Ureter (tissue), 1 donor: ENCODE results near the gene SGF29.

DNA sequence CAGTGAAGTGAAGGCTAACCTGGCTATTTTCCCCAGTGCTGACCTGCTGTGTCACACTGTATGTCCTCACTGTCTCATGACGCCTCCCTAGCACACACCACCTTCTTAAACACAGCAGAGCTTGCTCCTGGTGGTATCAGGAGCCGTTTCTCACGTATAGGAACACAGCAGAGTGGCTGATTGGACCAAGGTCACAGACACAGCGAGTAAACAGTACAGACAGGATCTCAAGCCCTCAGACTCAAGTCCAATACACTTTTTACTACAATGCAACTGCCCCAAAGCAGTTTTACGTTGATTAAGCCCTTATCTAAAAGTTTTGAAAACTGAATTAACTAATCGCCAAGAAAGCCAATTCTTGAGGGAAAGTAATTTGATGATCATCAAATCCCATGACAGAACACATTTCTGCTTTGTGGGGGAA lies 15.3 kb downstream of the ARHGAP17 start:
- PRO-cap, result no peak

DNA sequence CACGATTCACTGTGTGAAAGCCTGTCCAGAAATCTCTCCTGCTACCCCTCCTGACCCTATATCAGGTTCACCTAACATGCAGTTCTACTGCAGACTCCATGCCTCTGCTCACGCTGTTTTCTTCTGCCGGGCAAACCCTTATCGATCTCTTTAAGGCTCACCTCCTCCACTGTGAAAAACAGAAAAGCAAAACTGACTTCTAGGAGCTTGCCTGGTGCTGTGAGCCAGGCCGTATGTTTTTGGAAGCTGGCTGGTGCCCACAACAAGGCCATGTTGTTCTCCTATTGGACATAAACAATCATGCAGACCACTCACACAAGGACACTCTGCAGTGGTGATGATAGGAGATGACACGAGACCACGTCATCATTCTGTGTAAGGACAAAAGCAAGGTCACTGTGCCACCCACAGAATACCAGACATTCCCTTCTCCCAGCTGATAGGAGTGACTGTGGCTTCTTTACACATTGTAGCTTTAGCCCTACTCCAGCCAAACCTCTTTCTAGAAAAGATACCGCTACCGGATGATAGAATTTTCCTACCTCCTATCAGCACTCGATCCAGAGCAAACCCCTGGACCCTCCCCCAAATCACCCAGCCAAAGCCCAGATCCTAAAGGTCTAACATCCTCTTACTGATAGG lies 47.7 kb upstream of the LCMT1 start:
- PRO-cap, result no peak

GRCh38 chr16:25177797-25177987 lies 39.1 kb upstream of the AQP8 start:
- PRO-cap, result no peak

DNA sequence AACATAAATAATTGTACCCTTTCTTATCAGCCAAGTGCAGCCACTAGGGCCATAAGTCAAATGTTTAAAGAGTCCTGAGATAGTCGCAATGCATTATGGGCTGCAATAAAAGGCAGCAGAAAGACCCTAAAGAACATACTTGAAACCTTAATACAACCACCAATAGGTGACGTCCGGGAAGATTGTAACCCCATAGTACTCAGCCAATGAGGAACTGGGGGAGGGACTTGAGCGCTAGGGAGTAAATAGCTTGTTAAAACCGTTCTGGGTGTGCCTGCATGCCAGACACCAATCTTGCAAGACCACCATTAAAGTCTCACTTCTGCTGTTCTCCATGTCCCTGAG lies 40.6 kb downstream of the C16orf82 start:
- PRO-cap, result no peak

- PRO-cap, result no peak
Observed at GRCh38 chr16:27213943-27215326, 11.1 kb downstream of the KDM8 start.

- PRO-cap, result no peak
Observed at GRCh38 chr16:27216918-27217796, 13.8 kb downstream of the KDM8 start.

DNA sequence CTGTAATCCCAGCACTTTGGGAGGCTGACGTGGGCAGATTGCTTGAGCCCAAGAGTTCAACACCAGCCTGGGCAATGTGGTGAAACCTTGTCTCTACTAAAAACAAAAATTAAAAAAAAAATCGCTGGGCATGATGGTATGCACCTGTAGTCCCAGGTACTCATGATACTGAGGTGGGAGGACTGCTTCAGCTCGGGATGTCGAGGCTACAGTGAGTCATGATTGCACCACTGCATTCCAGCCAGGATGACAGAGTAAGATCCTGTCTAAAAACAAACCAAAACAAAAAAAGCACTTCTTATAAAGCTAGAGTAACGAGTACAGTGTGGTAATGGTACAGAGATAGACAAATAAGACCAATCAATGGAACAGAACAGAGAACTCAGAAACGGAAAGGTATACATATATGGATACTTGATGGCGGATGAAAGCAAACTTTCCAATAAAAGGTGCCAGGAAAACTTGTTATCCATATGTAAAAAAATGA lies 4.4 kb downstream of the NSMCE1 start:
- PRO-cap, result no peak

DNA sequence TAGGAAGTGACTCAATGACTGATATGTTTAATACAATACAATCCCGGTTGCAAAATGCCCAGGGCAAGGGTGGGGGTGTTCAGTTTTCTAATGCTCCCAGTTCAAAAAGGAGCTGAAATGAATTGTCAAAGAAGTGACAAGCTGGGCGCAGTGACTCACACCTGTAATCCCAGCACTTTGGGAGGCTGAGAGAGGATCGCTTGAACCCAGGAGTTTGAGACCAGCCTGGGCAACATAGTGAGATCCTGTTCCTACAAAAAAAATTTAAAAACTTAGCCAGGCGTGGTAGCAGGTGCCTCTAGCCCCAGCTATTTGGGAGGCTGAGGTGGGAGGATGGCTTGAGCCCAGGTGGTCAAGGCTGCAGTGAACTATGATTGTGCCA lies 2.2 kb downstream of the IL4R start:
- PRO-cap, result no peak

DNA sequence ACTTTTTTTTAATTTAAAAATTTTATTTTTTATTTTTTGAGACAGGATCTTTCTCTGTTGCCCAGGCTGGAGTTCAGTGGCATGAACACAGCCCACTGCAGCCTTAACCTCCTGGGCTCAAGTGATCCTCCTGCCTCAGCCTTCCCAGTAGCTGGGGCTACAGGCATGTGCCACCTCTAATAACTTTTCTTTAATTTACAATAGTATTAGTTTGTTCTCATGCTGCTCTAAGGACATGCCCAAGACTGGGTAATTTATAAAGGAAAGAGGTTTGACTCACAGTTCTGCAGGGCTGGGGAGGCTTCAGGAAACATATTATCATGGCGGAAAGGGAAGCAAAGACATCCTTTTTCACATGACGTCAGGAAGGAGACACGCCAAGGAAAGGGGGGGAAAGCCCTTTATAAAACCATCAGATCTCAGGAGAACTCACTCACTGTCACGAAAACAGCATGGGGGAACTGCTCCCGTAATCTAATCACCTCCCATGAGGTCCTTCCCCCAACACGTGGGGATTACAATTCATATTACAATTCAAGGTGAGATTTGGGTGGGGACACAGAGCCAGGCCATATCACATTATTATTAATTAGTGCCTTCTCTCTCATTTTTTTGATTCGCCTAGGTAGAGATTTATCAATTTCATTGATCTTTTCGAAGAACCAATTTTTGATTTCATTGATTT lies 18.3 kb downstream of the IL4R start:
- PRO-cap, result no peak

DNA sequence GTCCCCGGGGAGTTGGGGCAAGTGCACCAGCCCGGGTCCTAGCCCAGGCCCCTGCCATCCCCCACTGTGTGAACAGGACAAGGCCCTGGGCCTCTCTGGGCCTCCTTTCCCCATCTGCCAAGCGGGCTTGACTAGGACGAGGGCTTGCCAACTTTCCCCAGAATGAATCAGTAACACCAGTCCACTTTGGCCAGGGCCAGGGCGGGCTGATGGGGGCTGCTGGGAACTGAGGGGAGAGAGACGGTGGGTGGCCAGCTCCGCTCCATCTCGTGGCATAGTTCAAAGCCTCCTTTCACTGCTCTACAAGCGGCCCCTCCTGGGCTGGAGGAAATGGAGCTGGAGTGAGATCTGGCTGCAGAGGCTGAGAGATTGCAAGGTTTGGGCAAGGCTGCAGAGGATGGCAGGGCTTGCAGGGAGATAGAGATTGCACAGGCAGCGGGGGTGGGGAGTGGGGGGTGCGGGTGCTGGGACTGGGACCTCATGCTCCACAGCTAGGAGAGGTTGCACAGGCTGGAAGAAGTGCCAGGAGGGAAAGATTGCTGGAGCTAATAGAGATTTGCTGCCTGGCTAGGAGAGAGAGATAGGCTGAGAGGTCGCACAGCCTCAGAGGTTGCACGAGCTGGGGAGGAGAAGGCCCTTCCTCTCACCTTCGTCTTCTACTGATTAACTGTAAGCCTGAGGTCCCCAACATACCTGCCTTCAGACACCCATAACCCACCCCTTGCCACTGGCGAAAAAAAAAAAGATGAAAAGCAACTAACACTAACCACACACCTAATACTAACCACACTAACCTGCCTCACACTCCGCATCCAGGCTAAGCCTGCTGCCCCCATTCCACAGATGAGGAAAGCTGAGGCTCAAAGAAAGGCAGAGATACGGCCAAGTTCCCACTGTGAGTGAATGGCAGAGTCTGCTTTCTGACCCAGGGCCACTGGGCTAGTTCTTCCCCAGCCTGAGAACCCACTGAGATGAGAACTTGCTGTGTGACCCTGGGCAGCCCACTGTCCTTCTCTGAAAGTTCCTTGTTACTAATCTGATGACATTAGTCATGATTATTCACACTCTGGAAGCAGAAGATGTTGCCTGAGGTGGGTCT lies 4.3 kb downstream of the IL21R start:
- PRO-cap, result no peak

DNA sequence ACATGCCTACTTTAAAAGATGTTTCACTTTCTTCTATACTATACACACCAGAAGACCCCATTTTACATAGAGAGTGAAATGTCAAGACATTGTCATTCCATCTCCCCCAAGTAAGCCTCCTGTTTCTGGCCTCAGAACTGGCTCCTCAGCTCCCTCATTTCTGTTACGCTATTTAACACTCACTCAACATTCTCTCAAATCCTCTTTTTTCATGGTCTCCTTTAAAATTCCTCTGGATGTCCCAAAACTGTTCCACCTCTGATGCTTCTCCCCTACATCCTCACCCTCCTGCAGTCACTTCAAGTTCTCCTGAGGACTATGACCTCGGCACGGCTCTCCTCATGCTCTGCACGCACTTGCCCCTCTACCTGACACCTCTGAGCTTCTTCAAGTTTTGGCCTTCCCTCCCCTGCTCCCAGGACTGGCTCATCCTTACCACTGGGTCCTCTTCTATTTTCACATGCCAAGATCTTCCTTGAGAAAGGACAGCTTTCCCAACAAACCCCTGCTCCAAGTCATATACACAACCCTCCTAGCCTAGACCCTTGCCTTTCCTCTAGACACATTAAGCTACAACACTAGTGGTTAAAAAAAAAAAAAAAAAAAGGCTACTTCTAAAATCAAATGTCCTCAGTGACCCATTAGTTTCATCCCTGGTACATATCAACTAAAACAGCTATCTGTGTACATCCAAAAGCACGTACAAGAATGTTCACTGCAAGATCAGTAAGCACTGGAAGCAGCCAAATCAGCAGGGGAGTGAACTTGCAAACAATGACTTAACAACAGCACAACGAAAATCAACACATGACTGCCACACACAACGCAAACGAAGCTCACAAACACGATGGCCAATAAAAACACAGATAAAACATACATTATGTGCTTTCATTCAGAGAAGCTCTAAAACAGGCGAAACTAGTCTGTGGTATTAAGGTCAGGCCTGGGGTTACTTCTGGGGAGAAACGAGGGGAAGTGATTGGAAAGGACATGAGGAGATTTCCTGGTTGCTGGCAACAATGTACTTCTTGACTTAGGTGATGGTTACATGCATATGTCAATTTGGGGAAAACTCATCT lies 60.8 kb downstream of the XPO6 start:
- PRO-cap, result no peak

DNA sequence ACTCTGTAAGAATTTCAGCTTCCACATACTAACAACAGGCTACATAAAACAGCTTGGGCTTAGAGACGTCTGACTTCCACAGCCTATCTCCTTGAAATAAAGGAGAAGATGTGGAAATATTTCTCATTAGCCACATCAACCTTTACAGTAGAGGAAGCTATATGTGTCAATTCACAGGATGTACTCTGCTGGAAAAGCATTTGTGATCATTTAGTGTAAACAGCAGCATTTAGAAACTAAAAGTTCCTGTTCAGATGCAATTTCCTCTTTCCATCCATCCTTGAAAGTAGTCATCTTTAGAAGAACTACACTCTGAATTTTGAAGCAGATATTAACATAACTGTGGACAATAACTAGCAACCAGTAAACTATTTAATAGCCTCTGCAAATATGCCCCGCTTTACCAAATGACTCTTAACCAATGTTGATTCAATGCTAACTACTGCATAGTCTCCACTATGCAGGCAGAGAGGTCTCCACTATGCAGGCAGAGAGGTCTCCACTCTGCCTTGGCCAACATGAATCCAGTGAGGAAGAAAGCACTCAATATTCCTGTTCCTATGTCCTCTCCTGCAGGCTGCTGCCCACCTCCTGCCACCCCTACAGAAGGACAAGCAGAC lies 46.1 kb downstream of the XPO6 start:
- PRO-cap, result no peak

- PRO-cap, result no peak
Observed at GRCh38 chr16:28172217-28172737, 39.5 kb downstream of the XPO6 start.

- PRO-cap, result no peak
Observed at GRCh38 chr16:28180660-28181327, 31.0 kb downstream of the XPO6 start.

DNA sequence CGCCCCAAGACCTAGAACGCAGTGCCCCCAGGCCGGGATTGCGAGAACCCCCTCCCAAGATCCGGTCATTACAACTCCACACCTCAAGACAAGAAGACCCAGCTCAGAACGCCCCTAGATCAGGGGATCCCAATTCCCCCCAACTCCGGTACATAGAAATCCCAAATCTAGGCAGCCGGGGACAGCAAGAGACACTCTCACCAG lies 497 bp downstream of the SBK1 start:
- PRO-cap, result no peak

DNA sequence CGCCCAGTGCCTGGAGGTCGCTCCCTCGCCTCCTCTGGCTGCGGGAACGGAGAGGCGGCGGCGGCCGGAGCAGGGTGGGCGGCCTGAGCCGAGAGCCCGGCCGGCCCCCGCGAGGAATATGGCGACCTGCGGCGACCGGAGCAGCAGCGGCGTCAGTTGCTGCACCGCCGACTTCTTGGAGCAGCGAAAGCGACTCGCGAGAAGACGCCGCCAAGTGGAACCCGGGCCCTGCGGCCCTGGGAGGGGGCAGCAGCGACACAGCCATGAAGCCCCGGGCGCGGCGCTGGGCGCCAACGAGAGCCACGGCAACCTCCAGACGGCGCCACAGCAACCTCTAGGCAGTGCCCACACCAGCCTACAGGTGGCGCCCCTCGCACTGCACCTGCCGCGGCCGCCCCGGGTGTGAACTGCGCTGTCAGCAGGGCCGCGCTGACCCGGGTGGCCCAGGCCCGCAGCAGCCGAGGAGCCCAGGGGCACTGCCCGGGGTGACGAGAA lies 1.3 kb upstream of the NPIPB6 start:
- PRO-cap, result no peak

GRCh38 chr16:28553473-28554651 lies at the start of gene SGF29:
TSS of gene SGF29 (plus strand) at chr16:28553920.
- PRO-cap, result bidirectional peak, plus-strand start at chr16:28553950, minus-strand start at chr16:28553825; bidirectional peak, plus-strand start at chr16:28554347, minus-strand start at chr16:28554190

DNA sequence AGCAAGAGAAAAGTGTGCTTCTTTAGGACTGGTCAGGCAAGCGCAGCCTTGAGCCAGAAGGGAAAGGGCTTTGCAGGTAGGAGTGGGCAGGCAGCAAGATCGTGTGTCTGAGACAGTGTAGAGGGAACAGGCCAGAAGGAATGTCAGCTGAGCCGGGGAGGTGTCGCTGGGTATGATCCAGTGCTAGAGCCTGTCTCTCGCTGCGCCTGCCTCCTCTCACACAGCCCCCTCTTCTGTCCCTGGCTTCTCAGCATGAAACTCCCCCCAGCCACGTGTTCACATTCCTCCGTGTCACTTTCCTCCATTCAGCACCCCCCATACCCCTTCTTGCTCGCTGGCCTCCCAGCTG lies 18.9 kb downstream of the SGF29 start:
- PRO-cap, result no peak

DNA sequence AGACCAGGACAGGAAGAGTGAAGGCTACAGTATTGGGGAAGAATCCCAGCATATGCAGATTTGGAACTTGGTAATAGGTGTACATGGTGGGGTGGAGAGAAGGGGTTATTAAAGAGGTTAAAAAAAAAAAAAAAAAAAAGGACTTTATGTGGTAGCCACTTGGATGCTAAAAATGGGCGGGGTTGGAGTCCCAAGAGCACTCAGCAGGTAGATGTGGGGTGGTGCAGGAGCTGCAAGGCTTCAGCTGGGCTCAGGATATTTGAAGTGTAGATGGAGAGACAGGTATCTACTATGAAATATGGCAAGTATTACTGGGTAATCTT lies 7.7 kb downstream of the TUFM start:
- PRO-cap, result no peak

- PRO-cap, result no peak
Observed at GRCh38 chr16:28838771-28839735, 7.1 kb downstream of the TUFM start.